Psoas muscle (tissue), 2 donors: ENCODE data around the genes PLOD1, MFN2 and HNRNPCL2.

DNA sequence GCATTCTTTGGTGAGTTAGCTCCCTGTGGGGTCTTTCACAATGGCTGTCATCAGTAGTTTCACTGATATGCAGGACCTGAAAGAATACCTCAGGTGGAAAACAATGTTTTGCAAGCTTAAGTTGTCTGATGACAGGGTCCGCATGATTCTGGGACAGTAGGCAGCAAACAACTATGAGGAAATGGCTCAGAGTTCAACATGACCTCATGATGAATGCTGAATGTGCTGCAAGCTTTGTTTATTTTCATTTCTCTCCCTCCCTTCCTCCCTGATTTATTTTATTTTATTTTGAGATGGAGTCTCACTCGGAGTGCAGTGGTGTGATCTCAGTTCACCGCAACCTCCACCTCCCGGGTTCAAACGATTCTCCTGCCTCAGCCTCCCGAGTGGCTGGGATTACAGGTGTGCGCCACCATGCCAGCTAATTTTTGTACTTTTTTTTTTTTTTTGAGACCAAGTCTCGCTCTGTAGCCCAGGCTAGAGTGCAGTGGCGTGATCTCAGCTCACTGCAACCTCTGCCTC lies 5.2 kb upstream of the UBIAD1 start:
- PRO-cap, 2 experiments, result no peak in any of the 2 experiments

GRCh38 chr1:11339678-11340350 lies 66.8 kb downstream of the UBIAD1 start:
- PRO-cap, 2 experiments, result no peak in any of the 2 experiments

GRCh38 chr1:11501727-11502305 lies 22.9 kb downstream of the DISP3 start:
- PRO-cap, 2 experiments, result no peak in any of the 2 experiments

- PRO-cap, 2 experiments, result no peak in any of the 2 experiments
Observed at GRCh38 chr1:11650288-11651133, 3.7 kb downstream of the FBXO2 start.

GRCh38 chr1:11729415-11730067 lies 6.4 kb upstream of the AGTRAP start:
- PRO-cap, 2 experiments, result no peak in any of the 2 experiments

GRCh38 chr1:11934394-11935248 lies at the start of gene PLOD1:
Gene PLOD1 (plus strand): TSS chr1:11934717.
- PRO-cap, 2 experiments, result peak in 2 of 2 experiments; most common plus-strand start chr1:11934731 (in 2); most common minus-strand start chr1:11934487 (in 2)

DNA sequence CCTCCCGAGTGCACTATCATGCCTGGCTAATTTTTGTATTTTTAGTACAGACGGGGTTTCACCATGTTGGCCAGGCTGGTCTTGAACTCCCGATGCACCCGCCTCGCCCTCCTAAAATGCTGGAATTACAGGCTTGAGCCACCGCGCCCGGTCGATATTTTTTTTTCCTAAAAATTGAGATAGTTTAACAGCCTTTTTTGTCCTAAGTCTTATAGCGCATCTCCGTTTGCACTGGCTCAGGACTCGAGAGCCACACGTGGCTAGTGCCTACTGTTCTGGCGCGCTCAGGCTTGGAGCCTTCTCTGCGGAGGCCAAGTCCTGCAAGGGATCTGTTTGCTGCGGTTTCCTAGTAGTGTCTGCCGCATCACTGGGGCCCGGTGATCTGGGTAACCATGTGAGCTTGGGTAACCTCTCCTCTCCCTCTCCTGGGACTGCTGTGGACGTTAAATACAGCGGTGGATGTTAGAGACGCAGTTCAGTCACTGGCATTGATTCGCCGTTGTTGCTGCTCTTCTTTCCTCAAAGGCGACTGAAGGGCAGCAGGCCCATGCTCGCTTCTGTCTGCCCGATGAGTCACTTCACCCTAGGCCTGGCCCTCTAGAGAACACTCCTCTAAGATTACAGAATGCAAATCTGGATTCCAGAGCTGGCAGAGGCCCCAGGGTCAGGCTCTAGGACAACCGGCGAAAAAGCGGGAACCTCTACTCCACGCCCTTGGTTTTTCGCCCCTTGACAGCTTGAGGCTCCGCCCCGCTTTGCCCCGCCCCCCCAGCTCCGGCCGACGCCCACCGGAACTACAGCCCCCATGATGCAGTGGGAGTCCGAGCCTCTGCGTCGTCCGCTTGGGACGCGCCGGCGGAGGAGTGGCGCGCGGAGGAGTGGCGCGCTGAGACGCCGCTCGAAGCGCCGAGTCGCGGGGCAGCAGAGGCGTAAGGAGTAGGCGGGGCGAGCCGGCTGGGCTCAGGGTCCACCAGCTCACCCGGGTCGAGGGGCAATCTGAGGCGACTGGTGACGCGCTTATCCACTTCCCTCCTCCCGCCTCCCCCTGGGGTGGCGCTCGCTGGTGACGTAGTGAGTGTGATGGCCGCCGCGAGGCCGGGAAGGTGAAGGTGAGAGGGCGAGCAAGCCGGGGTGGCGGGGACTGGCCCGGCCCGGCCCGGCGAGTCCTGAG lies at the start of gene MFN2:
Gene MFN2 (plus strand): TSS at position 1,069 of the 1,171 bp plus-strand sequence.
- PRO-cap, 2 experiments, result peak in 2 of 2 experiments; most common plus-strand start position 813 of the sequence (in 2); most common minus-strand start position 531 of the sequence (in 2)

GRCh38 chr1:12095810-12096443 lies 32.8 kb downstream of the TNFRSF8 start:
- PRO-cap, 2 experiments, result no peak in any of the 2 experiments

DNA sequence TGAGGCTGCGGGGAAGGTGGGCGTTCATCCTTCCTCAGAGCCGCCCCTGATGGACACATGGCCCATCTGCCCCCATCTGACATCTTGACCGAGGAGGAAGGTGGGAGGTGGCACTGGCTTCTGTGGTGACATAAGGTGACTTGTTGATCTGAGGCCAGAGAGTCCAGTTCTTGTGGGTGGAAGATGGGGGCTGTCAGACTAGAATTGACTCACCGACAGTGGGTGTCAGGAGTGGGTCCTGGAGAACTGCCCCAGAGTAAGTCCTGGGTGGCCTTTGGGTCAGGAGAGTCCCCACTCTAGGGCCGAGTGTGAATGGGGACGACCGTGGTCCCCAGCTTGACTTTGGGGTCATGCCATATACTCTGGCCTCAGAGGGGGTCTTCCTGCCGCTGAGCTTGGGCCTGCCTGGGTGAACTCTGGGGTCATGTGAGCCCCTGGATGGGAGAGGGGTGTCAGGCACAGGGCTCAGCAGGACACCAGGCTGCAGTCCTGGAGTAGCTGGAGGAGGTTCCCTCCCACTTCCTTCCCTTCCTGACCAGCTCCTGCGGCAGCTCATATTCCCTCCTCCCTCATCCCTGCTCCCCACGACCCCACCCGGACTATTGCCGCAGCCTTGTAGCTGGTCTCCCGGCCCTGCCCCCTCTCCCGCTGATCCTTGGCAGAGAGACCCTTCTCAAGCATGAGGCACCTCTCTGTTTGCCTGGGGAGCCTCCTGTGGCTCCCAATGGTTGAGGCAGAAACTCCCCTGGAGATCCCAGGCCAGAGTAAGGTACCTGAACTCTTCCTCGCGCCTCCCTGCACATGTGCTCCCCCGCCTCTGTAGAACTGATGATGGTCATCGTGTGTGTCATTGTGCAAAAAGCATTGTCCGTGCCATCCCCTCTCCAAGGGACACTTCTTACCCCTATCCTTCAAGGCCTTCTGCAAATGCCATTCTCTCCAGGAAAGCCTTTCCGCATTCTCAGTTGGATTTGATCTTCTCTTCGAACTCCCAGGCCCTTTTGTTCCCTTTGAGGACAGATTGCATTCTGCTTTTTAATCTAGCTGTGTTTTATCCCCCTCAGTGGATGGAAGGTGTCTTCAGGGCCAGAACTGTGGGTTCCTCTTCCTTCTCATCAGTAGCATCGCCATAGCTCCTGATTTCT lies 1.7 kb downstream of the TNFRSF1B start:
- PRO-cap, 2 experiments, result no peak in any of the 2 experiments

DNA sequence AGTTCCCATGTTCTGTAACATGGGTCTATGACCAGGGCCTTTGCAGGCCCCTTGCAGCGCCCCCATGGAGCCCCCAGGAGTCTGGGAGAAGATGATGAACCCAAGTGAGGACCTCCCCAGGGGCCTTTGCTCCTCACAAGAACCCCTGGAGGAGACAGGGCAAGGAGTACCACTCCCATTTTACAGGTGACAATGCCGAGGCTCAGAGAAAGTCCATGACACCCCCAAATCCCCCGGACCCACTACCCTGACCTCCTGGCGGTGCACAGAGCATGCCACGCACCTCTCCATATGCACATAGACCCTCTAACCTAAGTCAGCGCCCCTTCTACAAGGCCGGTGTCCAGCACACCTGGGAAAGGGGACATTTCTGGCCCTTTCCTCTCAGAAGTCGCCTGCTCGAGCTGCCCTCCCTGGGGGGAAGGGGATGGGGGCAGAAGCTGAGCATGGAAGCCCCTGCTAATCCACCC lies 14.5 kb downstream of the TNFRSF1B start:
- PRO-cap, 2 experiments, result no peak in any of the 2 experiments

- PRO-cap, 2 experiments, result no peak in any of the 2 experiments
Observed at GRCh38 chr1:12196280-12197023, 29.7 kb downstream of the TNFRSF1B start.

DNA sequence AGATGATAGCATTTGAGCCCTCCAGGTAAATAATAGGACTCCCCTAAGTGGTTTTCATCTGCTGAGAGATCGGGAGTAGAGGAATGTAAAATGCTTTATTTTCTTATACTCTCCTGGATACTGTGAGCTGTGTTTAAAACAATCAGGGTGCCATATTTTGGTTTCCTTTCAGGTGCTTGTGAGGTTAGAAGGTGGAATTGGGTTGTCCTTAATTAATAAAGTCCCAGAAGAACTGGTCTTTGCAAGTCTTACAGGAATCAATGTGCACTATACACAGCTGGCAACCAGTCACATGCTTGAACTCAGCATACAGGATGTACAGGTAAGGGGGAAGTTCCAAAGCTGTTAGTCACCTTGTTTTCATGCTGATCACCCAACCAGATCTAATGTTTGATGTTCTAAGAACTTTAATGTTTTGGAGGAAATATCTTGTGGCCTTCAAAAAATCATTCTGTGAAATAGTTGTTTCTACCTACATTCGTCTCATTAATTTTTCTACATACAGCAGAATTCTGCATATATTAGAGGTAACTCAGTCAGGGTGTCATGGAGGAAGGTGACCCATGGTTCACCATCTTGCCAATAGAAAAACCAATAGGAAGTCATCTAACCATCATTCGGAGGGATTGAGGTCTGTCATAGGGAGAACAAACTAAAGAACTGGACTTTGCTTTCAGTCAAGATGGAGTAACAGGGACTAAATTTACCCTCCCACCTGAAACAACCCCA lies 156.3 kb downstream of the VPS13D start:
- PRO-cap, 2 experiments, result no peak in any of the 2 experiments

DNA sequence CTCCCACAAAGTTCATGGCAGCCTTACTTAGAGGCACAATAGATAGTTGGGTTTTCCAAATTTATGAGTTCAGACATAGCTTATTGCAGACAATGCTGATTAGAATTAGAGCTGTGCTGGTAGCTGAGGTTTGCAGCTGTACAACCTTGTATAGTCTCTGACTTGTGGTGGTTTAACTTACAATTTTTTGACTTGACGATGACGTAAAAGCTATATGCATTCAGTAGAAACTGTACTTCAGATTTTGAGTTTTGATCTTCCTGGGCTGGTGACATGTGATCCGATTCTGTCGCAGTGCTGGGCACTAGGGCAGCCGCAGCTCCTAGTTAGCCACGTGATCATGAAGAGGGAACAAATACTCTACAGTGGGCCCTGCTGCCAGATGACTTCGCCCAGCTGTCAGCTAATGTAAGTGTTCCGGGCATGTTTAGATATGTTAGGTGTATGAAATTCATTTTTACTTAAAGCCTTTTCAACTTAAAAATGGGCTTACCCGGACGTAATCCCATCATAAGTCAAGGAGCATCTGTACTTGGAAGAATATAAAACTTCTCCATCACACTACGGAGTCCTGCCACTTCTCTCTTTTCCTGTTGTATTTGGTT lies 167.6 kb downstream of the DHRS3 start:
- PRO-cap, 2 experiments, result no peak in any of the 2 experiments

GRCh38 chr1:12453273-12453965 lies 164.6 kb downstream of the DHRS3 start:
- PRO-cap, 2 experiments, result no peak in any of the 2 experiments

GRCh38 chr1:12480794-12481320 lies 137.2 kb downstream of the DHRS3 start:
- PRO-cap, 2 experiments, result no peak in any of the 2 experiments

DNA sequence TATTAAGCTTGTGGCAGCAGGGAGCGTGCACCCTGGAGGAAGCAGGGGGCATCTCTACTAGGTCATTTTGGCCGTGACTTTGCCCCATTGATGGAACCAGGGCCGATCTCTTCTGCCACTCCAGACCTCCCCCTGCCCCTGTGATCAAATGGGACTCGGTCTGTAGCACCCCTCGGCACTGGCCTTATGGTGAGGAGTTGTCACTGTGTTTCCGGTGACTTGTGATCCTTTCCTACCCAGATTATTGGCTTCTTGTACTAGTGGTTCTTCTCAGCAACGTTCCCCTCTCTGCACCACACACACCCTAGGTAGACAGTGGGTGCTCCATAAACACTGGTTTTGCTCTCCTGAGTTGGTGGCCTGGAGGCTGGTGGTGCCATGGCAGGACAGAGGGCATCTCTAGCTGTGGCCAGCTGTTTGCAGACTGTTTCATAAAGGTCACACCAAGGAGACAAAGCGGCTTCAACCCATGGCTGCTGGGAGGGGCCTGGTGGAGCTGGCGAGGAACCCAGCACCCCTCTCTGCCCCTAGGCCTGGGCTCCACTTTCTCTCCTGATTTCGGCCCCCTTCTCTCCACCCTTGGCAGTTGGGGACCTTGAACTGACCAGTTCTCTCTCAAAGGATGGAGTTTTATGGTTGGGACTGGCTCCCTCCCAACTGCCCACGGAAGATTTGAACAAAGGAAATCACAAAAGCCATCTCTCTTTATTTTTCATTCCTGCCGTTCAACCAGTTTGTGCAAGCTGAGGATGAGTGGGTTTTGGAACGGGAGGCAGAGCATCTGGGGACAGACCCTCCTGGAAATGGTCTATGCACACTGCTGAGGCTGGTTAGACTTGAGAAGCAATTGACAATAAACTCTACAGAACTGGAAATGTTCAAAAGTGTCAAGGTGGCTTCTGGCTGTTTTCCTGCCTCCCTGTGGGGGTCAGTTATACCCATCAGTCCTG lies 50.5 kb downstream of the DHRS3 start:
- PRO-cap, 2 experiments, result no peak in any of the 2 experiments

GRCh38 chr1:12600346-12600887 lies 17.6 kb downstream of the DHRS3 start:
- PRO-cap, 2 experiments, result no peak in any of the 2 experiments

DNA sequence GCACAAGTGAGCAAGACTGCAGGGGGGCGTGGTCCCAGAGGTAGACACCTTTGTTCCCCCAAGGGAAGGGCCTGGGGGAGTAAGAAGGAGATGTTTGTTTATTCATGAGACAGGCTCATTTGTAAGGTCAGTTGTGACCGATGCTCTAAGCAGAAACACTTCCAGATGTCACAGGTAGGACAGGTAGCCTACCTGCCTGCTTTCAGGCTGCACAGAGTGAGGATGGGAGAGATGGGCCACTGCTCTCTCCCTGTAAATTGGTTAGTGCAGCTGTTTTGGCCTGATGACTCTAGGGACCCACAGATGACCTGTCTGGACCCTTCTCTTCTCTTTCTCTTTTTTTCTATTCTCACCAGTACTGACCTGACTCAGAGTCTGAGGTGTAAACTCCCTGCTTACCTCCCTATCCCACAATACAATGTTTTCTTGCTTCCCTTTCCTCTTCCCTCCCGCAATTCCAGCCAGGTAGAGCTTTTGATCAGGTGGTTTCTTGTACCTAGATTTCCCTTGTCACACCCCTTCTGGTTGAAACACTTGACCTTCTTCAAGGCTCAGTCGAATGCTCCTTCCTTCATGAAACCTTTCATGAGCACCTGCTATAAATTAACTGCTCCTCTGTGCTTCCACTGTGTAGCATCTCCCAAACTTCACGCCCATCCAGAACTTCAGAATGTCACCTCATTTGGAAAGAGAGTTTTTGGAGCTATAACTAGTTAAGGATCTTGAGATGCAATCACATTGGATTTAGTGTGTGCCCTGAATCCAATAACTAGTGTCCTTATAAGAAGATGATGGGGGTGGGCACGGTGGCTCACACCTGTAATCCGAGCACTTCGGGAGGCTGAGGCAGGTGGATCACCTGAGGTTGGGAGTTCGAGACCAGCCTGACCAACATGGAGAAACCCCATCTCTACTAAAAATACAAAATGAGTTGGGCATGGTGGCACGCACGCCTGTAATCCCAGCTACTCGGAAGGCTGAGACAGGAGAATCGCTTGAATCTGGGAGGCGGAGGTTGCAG lies 5.7 kb downstream of the DHRS3 start:
- PRO-cap, 2 experiments, result no peak in any of the 2 experiments

GRCh38 chr1:12613003-12613791 lies 4.8 kb downstream of the DHRS3 start:
- PRO-cap, 2 experiments, result no peak in any of the 2 experiments

DNA sequence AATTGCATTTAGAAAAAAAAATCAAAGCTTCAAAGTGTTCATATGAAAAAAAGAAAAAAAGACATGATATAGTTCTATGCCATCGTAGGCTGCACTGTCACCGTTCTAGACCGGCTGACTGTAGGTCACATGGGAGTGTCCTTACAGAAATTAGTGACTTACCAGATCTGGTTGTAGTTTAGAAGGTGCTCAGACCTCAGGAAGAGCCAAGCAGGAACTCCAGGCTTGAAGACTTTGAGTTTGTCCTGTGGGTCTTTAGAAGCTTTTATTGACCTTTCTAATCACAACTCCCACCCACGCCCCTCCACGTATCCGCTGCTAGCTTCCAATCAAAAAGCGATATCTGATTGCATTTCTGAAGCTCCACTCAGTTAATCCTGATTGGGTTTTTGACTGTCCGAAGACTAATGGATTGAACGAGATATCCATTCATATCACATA lies at the start of gene HNRNPCL2:
Gene HNRNPCL2 (minus strand): TSS at position 224 of the 441 bp plus-strand sequence.
- PRO-cap, 2 experiments, result no peak in any of the 2 experiments